Parotid gland (tissue), 1 donor: ENCODE data around the genes CHID1, MUC5AC and KRTAP5-1.

DNA sequence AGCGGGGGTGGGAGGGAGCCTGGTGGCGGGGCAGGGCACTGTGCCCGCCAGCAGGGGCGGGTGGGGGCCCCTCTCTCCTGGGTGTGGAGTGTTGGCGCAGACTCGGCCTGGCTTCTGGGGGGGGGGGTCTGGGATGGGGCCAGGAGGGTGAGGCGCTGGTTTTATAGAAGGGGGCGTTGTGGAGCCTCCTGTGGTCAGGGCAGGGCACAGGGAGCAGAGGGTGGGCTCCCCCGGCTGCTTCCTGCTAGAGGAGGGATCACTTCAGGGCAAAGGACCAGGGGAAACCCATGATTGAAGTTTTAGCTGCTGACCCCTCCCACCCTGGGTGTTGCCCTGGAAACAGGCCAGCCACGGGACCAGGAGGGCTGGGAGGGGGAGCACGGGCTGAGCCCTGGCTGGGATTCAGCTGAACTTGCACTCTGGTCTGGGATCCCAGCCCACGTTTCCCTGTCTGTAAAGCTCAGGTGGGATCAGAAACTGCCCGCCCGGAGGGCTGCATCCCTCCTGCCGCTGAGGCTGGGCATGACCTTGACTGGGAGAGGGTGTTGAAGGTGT, 2.0 kb downstream of the TSPAN4 start:
- PRO-cap, result bidirectional peak, plus-strand start at position 409 of the sequence, minus-strand start at position 243 of the sequence

- PRO-cap, result no peak
Measured at GRCh38 chr11:862470-862913, 19.8 kb downstream of the TSPAN4 start.

DNA sequence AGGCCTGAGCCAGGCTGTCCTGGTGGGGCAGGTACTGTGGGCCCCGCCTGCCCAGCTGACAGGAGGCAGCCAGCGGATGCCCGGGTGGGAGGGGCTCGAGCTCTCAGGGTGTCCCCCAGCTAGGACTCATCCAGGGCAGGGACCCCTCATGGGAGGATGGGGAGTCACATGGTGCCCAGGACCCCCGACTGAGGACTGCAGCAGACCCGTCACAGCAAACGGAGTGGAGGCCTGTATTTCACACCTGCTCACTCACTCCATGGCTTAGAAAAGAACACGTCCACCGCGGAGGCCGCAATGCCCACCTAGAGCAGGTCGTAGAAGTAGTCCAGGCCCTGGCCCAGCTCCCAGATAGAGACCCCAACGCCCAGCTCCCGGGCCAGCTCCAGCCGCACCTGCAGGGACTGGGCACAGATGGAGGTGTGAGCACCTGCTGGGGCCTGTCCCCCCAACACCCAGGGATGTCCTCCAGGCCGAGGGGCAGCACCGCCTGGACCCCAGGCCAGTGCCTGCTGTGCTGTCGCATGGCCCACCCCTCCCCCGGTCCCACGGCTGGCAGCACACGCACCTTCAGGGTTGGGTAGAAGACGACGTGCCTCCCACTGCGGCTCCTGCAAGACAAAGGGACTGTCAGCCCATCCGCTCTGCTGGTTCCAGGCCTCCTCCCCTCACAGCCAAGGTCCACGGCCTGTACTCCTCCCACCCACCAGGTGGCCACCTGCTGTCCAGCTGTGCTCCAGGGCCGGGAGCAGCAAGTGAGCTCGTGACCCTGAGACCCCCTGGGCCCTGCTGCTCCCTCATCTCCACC, 27.1 kb downstream of the TSPAN4 start:
- PRO-cap, result no peak

- PRO-cap, result unidirectional peak, plus-strand start at chr11:910914
Measured at GRCh38 chr11:910695-910947, at the start of gene CHID1. Gene CHID1 (minus strand): TSS chr11:910810.

- PRO-cap, result no peak
Measured at GRCh38 chr11:1006422-1007187, 29.9 kb downstream of the MUC6 start.

DNA sequence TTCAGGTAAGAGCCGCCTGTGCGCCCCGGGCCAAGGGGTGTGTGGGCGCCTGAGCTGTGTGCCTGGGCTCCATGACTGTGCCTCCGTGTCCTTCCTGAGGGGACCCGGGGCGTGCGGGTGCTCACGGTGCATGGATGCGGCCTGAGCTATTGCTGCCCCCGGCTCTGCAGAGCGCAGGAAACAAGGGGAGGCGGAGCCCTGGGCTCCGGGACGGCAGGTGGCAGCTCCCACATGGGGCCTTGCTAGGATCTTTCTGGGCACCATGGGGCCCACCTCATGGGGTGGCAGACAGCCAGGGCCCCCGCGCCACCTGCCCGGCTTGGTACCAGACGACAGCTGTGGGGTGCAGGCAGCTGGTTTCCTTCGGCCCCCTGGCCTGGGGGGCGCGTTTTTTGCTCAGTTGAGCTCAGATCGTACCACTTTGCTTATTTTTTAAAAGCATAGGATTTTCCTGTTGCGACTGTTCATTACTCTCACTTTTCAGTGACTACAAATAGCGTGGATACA, 28.3 kb downstream of the MUC6 start:
- PRO-cap, result no peak

- PRO-cap, result no peak
Measured at GRCh38 chr11:1016126-1017243, 20.0 kb downstream of the MUC6 start.

- PRO-cap, result no peak
Measured at GRCh38 chr11:1050993-1051625, 14.6 kb upstream of the MUC6 start.

DNA sequence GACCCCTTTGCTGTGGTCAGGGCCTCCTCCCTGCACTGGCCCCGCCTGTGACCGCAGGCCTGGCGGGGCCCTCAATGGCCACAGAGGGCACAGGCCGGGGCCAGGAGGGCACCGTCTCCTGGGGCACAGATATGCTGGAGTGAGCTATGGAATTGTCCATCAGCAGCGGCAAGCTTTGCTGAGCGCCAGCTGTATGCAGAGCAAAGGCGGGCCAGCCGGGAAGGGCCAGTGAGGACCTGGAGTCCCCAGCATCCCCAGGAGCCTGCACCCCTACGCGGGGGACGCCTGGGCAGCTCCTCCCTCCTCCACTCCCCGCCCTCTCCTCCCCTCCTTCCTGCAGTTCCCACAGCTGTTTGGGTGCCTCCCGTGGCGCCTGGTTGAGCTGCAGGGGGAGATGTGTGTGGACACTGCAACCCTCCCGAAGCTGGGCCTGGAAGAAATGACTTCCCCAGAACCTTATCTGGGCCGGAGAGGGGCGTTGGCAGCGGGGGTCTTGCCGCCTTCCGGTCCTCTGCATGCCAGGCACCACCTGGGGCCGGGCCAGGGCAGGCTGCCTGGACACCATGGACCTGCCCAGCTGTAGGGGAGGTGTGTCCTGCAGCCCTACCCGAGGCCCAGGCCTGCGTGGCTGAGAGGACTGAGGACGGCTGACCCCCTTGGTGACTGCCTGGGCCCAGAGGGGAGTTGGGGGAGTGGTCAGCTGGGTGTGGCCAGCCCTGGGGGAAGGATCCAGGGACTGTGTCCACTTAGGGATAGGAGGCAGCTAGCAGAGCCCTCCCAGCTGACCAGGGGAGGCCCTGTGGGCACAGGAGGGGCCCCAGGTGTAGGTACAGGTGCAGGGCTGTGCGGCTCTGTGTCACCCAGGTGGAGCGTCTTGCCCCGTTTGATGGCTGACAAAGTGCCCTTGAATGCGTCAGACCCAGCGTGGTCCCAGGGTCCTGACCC, 16.7 kb upstream of the MUC6 start:
- PRO-cap, result no peak

- PRO-cap, result no peak
Measured at GRCh38 chr11:1073122-1073740, 36.7 kb upstream of the MUC6 start.

GRCh38 chr11:1157375-1158280, at the start of gene MUC5AC:
Gene MUC5AC (plus strand): TSS chr11:1157953.
- PRO-cap, result no peak

GRCh38 chr11:1233590-1234086, 10.8 kb downstream of the MUC5B start:
- PRO-cap, result no peak

- PRO-cap, result no peak
Measured at GRCh38 chr11:1297422-1298663, 11.6 kb downstream of the TOLLIP start.

GRCh38 chr11:1351329-1351952, 38.3 kb upstream of the BRSK2 start:
- PRO-cap, result no peak

DNA sequence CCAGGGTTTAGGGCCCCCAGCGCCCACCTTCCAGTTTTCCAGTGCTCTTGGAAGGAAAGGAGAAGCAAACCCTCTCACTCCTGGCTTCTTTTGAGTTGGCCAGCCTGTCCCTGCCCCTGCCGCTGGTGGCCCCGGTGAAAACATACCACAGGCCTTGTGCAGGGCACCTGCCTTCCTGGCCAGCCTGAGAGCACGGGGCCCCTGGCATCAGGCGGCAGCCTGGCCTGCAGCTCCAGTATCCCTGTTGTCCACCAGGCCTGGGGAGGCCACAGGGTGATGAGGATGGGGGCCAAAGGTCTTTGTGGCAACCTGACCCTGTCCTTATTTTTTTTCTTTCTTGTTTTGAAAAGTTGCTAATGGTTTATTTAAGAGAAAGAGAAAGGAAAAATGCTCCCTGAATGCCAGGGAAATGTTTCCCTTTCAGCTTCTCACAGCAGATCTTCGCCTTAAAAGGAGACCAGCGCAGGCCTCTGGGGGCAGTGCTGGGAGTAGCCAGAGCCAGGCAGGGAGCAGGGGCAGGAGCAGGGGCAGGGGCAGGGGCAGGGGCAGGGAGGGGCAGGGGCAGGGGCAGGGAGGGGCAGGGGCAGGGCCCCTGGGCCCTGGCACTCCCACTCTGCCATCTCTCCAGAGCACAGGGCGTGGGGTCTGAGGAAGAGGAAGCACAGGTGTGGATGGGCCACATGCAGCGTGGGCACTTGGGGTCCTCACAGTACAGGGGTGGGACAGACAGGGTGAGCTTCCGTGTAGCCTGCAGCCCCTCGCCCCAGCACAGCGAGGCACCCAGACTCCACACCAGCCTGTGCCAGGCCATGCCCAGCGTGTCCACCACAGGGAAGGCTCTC, 5.2 kb downstream of the MOB2 start:
- PRO-cap, result no peak

DNA sequence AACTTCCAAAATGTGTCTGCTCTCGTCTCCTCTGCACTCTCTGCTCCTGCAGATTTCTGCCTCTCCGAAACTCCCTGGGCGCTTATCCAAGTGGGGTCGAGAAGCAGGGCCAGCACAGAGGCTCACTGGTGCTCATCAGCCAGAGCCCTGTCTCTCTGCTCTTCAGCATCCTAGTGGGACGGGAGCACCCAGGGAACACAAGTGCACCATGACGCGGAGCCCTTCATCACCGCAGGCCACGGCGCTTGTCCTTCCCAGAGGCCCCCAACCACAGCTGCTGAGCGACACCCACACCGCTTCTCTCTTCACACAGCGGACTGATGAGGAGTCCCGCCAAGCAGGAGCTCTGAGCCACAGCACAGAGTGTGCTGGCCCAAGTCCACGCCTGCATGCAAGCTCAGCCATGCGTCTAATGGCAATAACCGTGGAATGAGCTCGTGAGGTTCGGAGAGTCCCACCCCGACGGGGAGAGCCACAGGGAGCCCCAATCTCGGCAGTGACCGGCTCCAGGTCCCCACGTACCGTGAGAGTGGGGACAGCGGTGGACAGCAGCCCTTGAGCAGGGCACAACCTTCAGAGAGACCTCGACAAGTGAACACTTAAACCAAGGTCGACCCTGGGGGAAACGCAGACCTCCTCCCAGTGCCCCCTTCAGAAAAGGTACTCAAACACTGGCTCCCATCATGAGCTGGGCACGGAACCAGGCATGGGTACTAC, 28.0 kb upstream of the MOB2 start:
- PRO-cap, result no peak

DNA sequence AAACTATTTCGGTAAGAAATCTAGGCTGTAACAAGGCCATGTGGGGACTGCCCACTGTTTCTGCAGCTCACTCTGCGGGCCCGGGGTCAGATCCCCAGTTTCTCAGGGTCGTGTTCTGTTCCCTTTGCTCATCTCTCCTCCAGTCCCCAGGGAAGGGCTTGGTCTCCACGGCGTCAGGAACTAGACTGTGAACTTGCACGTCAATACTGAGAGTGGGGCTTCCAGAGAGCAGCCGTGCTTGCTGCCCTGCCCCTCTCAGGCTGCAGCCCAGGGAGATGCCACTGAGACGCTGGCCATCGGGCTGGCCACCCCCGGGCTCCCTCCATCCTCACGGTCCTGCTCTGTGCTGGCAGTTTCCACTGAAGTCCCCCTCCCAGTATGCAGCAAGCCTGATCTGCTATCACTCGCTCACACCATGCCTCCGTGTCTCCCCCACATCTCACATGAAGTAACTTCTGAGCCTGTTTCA, 33.7 kb upstream of the MOB2 start:
- PRO-cap, result no peak

- PRO-cap, result no peak
Measured at GRCh38 chr11:1568426-1569065, 3.5 kb downstream of the DUSP8 start.

- PRO-cap, result no peak
Measured at GRCh38 chr11:1585262-1585532, at the start of gene KRTAP5-1. Gene KRTAP5-1 (minus strand): TSS chr11:1585283.

DNA sequence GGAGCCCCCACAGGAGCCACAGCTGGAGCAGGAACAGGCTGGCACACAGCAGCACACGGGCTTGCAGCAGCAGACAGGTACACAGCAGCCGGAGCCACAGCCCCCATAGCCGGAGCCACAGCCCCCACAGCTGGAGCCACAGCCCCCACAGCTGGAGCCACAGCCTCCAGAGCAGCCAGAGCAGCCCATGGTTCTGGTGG, 166 bp downstream of the KRTAP5-3 start:
- PRO-cap, result no peak